A172 (cell line): ENCODE results near the genes SRRT, MUC17 and NAT16.

DNA sequence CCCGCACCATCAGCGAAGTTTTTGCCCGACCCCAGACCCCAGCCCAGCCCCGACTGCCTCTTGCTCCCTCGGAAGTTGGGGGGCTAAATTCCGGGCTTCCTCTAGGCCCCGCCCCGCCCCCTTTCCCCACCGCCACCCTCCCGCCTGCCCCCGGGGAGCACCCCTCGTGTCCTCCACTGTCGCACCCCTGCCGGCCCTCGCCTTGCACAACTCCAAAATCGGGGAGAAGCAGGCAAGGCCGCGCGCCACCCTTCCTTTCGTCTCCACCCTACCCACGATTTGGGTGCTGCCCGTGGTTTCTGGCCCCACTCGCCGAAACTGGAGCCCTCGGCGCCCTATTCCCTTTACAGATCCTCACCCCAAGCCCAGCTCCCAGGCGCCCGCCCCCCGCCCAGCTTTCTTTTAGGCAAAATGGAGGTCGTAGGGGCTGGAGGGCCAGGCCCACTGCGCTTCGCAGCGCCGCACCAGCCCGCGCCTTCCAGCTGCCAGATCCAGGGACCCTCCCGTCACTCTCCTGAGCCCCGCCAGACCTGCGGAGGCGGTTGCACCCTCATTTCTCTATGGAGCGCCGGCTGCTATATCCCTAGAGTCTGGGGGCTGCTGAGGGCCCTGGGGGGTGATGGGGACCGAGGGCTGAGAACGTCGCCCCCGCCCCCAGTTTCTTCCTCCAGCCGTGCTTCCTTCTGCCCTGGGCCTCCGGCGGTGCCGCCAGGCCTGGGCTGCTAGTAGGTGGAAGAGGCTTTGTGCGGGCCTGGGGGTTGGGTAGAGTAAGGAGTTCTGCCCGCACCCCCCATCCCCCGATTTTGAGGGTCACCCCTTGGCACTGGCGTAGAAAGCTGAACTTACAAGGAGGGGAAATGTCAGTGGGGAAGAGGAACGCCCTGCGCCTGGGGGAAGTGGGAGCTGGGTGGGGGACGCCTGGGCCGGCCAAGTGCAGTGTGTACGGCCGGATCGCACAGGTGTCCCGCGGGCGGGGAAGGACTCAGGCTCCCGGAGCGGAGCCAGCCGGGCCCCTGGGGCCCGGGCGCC, 902 bp downstream of the GNB2 start:
- RAMPAGE, long total RNA = no peak

DNA sequence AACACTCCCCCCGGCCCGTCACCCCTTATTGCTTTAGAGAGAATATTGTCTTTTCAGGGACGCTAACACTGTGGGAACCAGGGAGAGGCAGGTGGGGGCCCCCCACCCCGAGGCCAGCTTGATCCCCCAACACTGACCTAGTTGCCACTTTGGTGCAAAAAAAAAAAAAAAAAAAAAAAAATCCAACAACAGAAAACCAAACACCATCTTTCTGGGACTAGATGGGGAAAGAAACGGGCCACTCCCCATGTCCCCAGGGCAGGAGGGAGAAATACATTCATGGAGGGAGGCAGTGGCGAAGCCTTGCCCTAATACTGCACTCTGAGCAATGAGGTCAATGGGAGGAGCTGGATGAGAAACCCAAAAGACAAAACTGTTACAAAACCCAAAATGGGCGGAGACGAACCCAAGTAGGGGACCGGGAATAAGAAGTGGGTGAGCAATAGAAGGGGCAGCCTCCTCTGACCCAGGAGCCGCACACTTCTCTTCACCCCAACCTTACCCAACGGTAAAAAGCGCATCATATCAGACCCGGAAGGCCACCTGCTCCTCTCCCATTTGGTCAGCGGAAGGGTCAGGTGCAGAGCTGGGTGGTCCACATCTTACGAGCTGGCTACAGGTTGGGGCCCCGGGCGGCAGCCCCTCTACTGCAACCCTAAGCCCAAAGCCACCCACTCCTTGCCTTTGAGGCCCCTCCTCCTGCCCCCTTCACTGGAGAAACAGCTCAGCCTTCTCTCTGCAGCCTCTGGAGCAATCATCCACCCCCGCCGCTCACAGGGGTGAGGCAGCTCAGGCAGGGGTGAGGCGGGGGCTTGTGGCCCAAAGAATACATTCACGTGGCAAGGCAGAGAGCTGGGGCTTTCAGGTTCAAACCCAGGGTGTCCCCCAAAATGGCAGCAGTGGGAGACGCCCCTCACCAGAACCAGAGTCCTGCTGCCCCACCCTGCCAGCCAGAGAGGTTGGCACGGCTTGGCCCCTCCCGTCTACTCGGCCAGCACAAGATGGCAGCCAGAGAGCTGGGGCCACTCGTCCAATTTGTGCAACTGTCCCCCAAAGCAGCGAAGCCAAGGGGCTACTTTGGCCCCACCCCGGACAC, 6.8 kb downstream of the GNB2 start:
- RAMPAGE, long total RNA = no peak

DNA sequence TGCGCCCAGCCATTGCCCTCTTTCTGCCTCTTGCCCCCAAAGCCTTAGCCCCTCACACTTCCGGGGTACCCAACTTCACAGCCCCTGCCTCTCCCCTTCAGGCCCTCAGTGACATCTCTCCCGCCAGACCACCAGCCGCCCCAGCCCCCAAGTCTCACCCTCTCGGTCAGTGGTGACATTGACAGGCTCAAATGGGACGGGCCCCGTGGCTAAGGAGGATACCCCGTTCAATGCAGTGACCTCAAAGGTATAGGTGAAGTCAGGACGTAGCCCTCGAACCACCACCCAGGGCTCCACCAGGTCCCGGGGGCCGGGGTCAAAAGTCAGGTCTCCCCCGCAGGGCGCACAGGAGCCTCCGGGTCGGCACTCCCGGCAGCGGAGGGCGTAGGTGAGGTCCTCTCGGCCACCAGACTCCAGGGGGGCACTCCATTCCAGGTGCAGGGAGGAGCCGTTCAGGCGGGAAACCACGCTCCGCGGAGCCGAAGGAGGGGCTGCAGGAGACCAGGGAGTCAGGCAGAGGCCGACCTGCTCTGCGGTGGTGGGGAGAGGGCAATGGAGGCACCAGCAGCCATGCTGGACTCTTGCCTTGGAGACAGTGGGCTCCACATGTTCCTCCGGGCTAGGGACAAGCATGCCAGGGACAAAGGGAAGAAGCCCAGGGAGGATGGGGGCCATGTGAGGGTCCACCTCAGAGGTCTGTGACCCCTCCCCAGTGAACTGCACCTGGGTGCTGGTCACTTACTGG, 7.8 kb downstream of the EPHB4 start:
- RAMPAGE, long total RNA = no peak

- RAMPAGE, long total RNA = no peak
Observed at GRCh38 chr7:100874809-100875943, at the start of gene SRRT. Gene SRRT, plus strand, starts transcription at chr7:100875103.

DNA sequence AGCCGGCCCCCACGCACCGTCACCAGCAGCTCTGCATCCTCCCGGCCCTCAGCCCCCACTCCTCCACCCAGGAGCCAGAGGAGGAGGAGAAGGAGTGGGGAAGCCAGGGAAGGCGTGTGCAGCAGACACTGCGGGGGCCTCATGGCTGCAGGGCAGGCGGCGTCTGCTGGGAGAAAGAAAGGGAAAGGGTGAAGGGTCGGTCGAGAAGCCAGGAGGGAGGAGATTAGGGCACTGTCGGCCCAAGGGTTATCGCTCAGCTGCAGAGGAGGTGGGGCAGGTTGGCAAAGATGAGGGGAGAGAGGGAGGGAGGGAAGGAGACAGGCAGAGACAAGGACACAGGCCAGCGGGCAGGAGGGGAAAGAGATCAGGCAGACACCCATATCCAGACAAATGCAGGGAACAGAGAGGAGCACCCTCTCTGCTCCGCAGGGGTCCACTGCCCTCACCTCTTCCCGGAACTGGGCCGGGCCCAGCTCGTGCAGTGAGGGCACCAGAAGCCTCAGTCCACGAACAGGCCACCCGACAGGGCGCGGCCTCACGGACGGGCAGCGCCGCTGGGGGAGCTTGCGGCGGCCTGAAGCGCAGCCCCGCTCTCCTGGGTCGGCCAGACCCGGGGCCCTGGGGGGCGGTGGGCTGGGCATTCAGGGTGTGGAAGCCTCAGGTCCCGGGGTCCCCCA, 1.5 kb downstream of the ACHE start:
- RAMPAGE, long total RNA = no peak

GRCh38 chr7:100901994-100902547, 6.4 kb upstream of the ACHE start:
- RAMPAGE, long total RNA = no peak

DNA sequence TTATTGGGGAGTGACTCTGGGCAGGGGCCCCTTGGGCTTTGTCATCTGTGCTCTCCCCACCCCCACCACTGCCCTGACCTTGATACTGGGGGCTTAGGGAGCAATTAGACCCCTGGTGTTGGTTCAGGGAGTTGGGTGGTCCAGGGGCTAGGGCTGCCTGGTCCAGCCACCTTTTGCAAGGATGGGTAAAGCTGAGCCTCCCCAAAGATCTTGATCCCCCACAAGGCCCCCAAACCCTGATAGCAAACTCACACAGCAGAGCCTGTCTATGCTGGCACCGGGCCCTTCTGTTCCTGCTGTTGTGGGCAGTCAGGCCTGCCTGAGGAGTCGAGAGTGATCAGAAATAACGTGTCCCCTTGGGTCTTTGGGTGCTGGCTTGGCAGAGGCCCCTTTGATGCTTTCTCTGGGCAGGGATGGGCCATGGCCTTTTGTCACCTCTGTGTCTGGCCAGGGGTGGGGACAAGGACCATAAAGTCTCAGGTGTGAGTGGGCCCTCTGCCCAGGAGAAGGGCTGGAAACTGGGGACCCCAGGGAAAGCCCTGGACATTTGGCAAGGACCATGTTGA, 739 bp upstream of the MUC12 start:
- RAMPAGE, long total RNA = no peak

DNA sequence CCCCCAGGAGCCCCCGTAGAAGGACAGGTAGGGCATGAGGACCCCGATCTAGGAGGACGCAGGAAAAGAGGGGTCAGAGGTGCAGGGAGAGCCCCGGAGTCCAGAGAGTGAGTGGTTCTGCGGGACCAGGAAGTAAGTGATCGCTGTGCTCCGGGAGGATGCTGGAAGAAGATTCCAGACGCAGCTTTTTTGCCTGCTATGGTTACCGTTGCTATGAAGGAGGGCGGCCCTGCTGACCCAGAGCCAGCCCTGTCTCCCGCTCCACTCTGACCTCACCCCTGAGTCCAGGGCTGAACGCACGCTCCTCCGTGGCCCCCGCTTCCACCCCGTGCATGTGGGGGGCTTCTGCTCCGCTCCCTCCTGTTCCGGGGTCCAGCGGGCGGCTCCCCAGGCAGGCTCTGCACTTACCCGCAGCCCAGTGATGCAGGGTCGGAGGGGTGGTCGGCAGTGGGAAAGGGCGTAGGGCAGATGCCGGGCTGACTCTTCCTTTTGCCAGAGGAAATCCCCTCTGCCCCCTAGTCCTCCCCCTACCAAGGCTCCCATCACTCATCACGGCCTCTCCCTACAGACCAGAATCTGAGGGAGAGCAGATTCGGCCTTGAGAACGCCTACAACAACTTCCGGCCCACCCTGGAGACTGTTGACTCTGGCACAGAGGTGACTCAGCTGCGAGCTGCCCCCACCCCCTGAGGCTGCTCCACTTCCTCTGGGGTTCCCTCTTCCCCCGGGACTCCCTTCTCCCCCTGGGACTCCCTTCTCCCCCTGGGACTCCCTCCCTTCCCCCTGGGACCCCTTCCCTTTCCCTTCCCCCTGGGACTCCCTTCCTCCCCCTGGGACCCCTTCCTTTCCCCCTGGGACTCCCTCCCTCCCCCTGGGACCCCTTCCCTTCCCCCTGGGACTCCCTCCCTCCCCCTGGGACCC, 2.6 kb upstream of the MUC17 start:
- RAMPAGE, long total RNA = no peak

DNA sequence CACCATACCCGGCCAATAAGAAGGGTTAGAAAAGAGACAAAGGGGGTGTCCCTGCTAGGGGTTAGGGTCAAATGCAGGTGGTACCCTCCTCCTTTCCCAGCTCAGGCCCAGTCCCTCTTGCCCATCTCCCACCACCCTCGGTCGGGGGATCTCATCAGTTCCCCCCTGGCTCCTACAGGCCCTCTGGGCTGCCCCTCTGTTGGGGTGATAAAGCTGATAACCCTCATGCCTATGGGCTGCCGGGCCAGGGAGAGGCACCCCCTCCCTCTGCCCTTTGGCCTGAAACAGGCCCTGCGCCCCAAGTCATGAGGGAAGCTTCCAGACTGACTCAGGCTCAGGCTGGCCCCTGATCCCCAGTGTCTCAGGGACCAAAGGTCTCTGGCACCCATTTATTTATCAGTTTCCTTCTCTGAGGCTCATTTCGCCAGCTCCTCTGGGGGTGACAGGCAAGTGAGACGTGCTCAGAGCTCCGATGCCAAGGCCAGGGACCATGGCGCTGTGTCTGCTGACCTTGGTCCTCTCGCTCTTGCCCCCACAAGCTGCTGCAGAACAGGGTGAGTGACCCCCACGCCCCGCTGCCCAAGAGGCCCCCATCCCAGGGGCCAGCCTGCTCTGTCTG, at the start of gene MUC17:
Gene MUC17, plus strand, starts transcription at position 418 of the 619 bp plus-strand sequence.
- RAMPAGE, long total RNA = no peak

DNA sequence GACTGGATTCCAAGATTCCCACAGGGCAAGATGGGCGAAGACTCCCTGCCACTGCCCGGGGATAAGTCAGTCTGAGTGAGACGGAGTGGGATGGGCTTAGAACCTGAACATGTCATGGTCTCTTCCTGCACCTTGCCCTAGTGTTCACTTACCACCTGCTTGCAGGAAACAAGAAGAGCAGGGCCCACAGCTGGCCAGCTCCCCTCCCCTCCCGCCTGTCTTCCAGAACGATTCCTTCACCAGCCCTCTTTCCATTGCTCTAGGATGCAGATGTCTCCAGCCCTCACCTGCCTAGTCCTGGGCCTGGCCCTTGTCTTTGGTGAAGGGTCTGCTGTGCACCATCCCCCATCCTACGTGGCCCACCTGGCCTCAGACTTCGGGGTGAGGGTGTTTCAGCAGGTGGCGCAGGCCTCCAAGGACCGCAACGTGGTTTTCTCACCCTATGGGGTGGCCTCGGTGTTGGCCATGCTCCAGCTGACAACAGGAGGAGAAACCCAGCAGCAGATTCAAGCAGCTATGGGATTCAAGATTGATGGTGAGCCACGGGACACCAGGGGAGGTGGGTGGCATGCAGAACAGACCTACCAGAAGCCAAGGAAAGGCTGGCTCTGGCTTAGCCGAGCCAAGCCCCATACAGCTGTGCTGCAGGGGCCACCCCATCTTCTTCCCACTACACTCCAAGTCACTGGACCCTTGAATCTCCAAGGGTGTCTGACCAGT, 1.4 kb downstream of the SERPINE1 start:
- RAMPAGE, long total RNA = no peak

GRCh38 chr7:101133989-101134654, 7.2 kb downstream of the SERPINE1 start:
- RAMPAGE, long total RNA = no peak

DNA sequence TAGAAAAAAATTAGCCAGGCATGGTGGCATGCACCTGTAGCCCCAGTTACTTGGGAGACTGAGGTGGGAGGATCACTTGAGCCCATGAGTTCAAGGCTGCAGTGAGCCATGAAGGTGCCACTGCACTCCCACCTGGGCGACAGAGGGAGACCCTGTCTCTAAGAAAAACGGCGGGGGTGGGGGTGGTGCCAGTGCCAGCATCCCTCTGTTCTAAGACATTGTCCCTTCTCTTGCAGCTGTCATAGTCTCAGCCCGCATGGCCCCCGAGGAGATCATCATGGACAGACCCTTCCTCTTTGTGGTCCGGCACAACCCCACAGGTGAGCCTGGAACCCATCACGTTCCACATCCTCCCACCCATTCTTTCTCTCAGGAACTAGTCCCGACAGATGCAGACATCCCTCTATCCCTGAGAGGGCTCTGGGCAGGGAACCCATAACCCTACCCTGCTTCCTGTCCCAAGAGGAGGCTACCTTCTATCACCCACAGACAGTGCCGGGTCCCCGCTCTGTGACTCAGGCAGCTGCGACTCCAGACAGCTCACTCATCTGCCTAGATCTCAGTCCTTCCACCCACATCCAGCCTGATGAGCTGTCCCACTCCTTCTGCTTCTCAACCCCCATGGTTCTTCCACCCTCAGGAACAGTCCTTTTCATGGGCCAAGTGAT, 10.0 kb downstream of the SERPINE1 start:
- RAMPAGE, long total RNA = no peak

DNA sequence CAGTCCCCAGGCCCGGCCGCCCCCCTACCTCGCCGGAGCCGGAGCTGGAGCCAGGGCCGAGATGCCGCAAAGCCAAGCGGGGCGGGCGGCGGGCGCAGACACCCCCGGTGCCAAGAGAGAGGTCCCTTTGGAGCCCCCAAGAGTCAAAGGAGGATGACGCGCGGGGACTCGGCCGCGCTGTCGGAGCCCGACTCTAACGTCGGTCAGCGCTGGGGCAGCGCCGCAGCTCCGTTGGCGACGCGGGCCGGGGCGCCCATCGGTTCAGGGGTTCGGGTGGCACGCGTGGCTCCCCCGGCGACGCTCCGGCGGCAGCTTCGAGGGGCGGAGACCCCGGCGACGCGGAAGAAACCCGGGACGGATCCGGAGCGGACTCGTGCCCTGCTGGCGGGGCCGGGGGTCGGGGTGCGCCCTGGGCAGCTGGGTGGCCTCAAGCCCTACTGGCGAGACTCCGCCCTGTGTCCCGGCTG, at the start of gene NAT16:
Gene NAT16, minus strand, starts transcription at position 280 of the 467 bp plus-strand sequence.
- RAMPAGE, long total RNA = no peak

DNA sequence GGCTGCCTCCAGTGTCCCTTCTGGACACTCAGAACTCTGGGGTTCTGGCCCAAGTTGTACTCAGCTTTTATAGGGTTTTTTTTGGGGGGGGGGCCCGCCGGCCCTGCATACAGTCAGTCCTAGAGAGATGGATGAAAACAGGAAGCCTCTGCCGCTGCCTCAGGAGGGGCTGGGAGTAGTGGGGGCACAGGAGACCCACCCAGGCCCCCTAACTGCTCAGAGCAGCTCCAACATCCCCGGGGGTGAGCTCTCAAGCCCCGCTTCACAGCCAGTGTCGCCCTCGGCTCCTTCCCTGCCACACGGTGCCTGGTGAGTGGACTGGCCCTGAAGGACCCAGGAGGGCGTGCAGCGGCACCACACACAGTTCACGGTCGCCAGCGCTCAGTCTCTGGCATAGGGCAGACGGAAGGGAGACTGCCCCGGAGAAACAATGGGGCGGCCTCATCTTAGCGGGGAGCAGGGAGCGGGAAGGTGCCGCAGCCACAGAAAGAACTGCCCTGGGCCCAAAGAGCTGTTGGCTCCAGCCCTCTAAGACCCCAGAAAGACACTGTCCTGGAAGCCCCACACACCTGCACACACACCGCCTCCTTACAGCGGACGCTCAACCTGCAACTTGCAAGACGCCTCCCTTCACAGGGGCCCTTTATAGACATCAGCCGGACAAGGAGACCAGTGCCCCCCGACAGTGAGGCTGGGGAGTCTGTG, 1.3 kb downstream of the CLDN15 start:
- RAMPAGE, long total RNA = no peak

DNA sequence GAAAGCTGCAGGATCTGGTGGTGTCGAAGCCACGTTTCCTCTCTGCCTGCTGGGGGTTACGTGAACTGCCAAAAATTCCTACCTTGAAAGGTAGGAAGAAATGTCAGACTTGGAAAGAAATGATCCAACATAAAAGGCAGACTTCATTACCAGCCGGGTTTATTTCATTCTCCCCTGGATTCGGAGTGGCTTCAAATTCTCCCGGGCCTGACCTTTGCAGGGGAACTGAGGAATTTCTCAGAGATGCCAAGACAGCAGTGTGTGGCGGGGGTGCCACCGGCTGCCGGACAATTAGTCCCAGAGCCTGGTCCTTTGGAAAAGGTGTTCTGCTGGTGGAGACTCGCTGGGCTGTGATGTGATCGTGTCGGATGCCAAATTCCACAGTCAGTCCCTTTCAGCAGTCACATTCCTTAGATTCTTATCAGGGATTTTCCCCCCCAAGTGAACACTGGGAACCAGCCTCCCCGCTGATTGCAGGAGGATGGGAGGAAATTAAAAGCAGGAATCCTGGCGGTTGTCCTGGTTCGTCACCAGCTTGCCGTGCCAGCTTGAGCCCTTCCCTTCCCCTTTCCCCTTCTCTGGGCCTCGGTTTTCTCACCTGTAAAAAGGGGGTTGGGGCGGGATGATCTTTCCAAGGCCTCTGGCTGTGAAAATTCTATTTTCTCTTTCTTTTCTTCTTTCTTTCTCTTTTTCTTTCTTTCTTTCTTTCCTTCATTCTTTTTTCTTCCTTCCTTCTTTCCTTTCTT, 39.4 kb downstream of the COL26A1 start:
- RAMPAGE, long total RNA = no peak

DNA sequence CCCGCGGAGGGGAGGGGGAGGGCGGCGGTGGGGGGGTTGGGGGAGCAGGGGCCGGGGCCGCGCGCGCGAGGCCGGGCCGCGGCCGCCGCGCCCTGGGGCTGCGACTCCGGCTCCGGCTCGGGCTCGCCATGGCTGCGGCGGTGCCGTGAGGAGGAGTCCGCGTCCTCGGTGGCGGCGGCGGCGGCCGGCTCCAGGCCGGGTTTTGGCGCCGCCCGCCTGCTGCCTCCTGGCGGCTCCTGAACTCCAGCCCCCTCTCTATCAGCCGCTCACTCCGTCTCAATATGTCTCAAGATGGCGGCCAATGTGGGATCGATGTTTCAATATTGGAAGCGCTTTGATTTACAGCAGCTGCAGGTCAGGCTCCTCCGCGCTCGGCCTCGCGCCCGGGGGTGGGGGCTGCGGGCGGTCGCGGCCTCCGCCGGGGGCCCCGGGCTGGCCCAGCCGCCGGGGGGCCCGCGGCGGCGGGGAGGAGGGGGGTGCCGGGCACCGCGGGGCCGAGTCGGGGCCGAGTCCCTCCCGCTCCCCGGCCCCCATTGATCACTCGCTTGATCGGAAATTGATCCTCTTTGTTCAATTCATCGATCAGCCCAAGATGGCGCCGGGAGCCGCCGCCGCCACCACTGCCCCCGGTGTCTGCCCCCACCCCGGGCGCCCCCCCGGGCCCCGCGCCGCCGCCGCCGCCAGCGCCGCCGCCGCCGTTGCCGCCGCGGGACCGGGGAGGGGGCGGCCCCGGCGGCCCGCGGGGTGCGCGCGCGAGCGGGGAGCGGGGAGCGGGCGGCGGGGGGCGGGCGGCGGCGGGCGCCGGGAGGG, 1.5 kb upstream of the CUX1 start:
- RAMPAGE, long total RNA = start-site peak on the plus strand centred at position 270 of the sequence, 49 bp wide, 166 and 106 reads in 2 replicates

DNA sequence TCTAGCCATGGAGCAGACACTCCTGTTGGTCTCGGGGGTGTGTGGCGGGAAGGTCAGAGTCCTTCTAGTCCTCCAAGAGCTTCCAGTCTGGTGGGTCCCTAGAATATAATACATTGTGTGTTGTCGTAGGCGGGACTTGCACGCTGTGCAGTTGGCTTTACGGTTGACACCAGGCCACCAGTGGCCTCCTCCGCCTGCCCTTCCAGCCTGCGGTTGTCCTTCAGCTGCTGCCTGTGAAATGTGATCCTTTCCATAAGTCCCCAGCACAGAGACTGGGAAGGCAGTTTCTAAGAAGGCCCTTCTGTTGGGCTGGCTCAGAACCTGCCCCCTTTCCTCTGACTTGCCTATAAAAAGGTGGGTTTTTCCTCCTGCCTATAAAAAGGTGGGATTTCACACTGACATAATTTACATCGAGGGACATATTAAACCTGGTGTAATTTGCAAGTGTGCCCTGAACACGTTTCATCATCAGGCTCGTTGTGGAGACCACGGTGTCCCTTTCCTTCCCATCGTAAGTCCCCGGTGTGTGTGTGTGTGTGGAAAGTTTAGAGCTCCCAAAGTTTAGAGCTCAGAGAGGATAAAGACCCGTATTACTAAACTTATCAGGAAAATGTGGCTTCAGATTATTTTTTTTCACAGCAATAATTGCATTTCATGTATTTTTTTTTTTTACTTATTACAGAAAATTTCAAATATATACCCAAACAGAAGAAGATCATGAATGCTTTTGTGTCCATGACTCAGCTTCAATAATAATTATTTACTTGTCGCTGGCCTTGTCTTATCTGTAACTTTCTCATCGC, 45.0 kb downstream of the CUX1 start:
- RAMPAGE, long total RNA = no peak

- RAMPAGE, long total RNA = no peak
Observed at GRCh38 chr7:101873807-101875010, 56.8 kb downstream of the CUX1 start.

- RAMPAGE, long total RNA = no peak
Observed at GRCh38 chr7:101936116-101937244, 119.1 kb downstream of the CUX1 start.

DNA sequence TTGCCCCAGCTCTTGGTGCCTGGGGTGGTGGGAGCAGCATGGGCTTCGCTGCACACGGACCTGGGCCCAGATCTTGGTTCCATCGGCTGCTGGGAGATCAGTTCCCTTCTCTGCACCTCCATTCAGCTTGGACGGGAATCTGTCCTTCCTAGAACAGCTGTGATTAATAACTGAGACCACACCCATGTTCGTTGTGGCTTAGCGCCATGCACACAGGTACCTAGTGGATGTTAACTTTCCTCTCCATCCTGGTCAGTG, 125.3 kb downstream of the CUX1 start:
- RAMPAGE, long total RNA = no peak